Rectum (tissue), 1 donor: Measurements from ENCODE around the genes CXXC4 and PPA2.

DNA sequence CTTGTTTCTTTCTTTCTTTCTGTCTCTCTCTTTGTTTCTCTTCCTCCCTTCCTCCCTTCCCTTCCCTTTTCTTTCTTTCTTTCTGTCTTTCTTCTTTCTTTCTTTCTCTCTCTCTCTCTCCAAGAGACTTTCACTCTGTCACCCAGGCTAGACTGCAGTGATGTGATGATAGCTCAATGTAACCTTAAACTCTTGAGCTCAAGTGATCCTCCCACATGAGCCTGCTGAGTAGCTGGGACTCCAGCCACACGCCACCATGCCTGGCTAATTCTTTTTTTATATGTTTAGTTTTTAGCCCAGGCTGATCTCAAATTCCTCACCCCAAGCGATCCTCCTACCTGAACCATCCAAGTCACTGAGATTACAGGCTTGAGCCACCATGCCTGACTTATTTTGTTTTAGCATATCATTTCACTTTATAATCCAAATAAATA, 64.3 kb upstream of the EMCN start:
- PRO-cap: no peak

DNA sequence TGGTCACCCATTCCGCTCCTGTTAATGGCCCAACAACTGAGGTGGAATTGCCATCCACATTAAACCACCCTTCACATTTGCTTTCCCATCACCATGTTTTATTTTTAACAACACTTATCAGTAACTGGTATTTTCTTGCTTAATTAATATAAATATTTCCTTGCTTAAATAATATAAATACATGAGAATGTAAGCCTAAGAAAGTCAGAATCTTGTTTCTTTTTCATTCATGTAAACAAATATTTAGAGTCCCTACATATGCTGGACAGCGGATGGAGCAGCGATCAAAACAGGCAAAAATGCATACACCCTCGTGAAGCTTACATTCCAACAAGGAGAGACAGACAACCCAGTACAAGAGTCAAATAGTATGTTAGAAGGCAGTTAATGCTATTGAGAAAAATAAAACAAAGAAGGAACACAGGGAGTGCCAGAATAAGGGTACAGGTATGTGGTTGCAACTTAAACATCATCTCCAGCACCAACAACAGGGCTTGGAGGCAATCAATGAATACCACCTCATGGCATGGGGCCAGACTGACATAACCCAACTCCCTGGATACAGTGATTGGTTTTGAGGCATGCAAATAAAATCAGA, 56.9 kb downstream of the PPP3CA start:
- PRO-cap: no peak

DNA sequence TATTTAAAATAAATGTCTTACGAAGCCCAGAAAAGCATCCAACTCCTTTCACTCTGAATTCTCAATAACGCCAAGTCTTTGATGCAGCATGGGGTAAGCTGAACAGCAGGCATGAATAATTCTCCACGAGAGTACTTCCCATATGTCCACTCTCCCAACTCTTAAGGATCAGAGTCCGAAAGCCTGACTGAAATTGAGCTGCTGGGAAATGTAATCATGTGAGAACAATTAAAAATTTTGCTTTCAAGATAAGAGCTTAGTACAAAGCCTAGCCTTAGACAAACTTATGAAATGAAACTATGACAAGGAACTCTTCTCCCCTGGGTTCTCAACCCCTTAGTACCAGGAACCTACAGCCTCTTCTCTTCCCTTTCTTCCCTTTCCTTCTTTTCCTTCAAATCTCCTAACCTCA, 7.6 kb upstream of the SLC39A8 start:
- PRO-cap: bidirectional peak, plus-strand start at position 287 of the sequence, minus-strand start at position 163 of the sequence

DNA sequence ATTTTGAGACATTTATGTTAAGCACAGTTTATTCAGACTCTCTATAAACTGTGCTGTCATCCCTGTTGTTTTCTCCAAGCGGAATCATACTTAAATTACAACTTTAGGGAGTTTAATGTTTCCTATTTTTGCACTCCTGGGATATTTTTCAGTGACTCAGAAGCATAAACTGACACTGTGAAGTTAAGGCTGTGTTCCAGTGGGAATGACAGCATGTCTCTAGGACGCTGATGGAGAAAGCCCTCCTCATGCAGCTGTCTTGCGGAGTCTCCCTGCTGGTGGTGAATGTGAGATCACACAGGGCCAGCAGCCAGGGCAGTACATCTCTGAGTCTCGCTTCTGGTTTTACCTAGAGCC, 53.3 kb downstream of the NFKB1 start:
- PRO-cap: no peak

DNA sequence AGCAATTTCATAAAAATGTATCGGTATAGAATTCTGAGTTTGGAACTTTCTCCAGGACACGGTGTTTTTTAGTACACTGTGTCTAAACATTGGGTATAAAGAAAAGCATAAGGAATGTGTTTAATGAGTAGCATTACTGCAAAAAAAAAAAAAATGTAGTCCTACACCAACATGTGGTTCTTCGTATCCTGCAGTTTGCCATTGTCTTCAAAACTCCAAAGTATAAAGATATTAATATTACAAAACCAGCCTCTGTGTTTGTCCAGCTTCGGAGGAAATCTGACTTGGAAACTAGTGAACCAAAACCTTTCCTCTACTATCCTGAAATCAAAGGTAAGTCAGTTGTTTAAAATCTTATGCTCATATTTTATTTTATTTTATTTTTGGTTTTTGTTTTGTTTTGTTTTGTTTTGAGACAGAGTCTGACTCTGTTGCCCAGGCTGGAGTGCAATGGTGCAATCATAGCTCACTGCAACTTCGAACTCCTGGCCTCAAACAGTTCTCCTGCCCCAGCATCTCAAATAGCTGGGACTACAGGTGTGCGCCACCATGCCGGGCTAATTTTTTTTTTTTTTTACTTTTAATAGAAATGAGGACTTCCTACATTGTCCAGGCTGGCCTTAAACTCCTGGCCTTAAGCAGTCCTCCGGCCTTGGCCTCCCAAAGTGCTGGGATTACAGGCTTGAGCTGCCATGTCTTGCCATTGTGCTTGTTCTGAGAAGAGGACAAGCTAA, 83.5 kb downstream of the NFKB1 start:
- PRO-cap: no peak

GRCh38 chr4:102597317-102597789, 96.2 kb downstream of the NFKB1 start:
- PRO-cap: no peak

GRCh38 chr4:102606922-102607434, 105.8 kb downstream of the NFKB1 start:
- PRO-cap: no peak

DNA sequence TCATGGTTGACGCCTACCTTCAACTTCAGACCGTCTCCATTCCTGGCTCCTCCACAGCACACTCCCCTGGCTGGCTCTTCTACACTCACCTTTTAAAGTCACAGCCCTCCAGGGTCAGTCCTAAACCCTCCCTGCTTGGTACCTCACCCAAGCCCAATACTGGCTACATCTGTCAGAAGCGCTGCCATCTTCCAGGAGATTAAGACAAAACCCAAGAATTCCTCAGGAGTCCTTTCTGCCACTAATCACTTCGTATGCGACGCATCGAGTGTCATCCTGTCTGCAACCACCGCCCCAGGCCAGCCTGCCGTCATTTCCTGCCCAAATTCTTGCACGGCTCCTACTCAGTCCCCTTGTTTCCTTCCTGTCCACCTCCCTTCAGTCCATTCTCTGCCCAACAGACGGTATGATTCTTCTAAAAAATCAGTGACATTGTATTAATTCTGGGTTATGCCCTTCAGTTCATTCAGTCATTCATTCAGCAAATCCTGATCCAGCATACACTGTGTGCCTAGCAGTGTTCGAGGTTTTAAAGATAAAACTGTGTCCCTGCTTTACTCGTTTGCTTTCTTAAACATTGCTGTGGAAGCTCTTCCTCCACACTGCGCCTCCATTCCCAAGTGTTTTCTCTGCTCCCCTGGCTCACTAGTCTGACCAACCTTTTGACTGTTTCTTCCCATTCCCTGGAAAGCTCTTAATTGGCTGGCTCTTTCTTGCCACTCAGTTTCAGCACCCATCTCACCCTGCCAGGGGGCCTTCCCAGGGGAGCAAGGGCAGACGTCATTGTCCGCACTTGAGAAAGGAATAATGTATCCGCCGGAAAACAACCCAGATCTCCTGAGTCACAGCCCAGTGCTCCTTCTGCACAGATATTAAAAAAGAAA, 113.8 kb downstream of the NFKB1 start:
- PRO-cap: unidirectional peak, minus-strand start at position 247 of the sequence

GRCh38 chr4:102734620-102735243, 26.0 kb downstream of the MANBA start:
- PRO-cap: no peak

DNA sequence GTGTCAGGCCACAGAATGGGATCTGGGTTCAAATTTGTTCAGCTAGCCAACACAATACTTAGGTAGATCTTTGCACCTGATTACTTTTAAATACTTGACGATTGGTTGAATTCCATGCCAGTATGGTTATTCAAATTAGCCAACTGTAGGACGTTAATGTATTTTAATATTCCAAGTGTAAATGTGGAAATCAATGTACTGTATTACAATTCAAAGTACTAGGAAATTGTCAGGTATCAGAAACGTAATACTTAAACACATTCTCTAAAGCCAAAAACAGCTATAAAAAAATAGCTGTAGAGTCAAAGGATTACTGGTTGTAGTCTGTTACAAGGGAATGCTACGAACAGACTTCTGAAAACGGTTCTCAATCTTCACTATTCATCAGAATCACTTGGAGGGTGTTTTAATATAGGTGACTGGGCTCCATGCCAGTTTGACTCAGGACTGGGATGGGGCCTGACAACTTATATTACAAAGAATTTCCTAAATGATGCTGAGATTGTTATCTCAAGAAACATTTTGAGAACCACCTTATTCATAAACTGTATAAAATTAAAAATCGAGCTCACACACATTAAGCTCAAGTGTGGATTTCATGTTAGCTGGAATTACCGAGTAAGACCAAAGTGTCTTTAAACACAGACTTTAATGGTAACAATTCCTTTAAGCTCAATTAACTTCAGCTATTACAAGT, 33.1 kb upstream of the MANBA start:
- PRO-cap: no peak

DNA sequence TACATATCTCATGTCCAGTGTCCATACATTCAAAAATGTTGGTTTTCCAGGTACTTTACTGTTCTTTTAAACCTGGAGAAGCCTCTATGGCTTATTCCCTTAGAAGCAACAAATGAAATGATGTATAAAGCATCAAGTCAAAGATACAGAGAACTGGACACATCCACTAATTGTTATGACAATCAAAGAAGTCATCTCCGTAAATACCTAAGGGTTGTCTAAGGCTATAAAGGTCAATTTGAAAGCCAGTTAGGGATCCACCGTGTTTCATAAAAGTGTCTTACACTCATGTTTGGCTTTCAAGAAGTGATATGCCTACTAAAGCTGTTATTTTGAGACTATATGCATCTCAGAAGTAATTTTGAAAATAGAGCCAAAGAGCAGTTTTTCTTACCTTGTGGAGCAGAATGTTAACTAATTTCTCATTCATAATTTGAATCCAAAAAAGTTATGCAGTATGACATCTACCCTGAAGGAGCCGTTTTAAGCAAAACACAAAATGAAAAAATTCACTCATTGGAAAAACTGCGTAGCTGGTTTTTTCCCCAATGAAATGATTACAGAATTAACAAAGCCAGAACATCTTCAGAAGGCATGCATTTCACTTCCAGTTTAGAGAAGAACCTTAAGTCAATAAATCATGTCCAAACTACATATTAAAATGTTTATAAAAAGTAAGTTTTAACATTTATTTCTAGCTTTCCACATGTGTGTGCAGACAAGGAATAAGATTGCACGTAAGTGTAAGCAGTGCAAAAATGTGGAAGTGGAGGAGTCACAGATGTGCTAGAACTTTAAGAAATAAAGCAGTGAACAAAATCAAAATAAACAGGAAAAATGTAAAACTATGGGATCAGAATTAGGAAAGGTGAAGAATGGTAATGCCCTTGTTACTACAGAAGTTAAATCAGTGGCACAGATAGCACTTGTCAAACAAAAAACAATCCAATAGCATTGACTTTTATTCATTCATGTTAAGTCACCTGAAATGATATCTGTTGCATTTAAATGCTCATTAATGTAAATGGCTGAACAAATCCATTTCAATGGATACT, 32.0 kb downstream of the UBE2D3 start:
- PRO-cap: no peak

- PRO-cap: no peak
Observed at GRCh38 chr4:102828544-102828661, 1.1 kb upstream of the UBE2D3 start.

GRCh38 chr4:102869861-102870237, 1.1 kb downstream of the CISD2 start:
- PRO-cap: no peak

DNA sequence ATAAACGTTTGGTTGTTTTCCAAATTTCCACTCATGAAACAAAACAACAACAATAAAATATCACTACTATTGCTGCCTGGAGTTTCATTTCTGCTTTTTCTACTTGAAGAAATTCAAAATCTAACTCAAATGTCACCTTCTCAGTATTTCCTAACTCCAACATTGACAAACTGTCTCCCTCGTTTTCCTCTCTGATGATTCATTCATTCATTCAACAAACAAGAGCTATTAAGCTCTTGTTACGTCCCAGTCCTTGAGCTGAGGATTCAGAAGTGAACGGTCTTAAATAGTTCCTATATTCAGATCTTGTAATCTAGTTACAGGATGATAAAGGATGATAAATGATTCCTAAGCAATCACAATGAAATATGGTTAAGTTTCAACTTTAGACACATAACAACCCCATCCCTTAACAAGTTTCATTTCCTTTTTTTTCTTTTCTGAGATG, 1.8 kb downstream of the SLC9B2 start:
- PRO-cap: no peak

DNA sequence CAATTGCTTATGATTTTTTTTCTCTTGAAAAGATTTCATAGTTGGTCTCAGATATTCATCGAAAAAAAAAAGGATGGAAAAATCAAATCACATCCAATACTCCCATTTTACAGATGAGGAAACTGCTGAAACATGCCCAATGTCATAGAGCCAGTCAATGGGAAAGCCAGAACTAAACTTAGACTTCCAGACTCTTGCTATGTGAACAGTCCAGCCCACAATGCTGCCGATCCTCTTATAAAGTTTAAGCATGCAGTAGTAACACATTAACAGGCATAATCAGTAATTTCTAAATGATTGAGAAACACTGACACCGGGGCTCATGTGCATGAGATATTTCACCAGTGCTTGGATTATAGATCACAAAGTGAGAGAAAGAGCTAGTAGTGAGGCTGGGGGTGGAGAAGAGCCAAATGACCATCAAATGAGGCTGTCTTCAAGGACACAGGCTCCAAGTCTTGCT, 2.6 kb downstream of the BDH2 start:
- PRO-cap: no peak

GRCh38 chr4:104494663-104495913, at the start of gene CXXC4:
CXXC4 (minus strand) TSS chr4:104494894.
- PRO-cap: bidirectional peak, plus-strand start at chr4:104495461, minus-strand start at chr4:104494883

- PRO-cap: no peak
Observed at GRCh38 chr4:105059353-105059833, 87.3 kb upstream of the TET2 start.

GRCh38 chr4:105174220-105175074, 27.8 kb downstream of the TET2 start:
- PRO-cap: no peak

GRCh38 chr4:105188270-105188500, 41.5 kb downstream of the TET2 start:
- PRO-cap: no peak

GRCh38 chr4:105473834-105474447, at the start of gene PPA2:
PPA2 (minus strand) TSS chr4:105474062.
- PRO-cap: bidirectional peak, plus-strand start at chr4:105474181, minus-strand start at chr4:105474059